ENCODE results near the genes HDDC3 and SLCO3A1.

- PRO-cap: no peak
Observed at GRCh38 chr15:90608796-90609658, 79.3 kb downstream of the CRTC3 start.

DNA sequence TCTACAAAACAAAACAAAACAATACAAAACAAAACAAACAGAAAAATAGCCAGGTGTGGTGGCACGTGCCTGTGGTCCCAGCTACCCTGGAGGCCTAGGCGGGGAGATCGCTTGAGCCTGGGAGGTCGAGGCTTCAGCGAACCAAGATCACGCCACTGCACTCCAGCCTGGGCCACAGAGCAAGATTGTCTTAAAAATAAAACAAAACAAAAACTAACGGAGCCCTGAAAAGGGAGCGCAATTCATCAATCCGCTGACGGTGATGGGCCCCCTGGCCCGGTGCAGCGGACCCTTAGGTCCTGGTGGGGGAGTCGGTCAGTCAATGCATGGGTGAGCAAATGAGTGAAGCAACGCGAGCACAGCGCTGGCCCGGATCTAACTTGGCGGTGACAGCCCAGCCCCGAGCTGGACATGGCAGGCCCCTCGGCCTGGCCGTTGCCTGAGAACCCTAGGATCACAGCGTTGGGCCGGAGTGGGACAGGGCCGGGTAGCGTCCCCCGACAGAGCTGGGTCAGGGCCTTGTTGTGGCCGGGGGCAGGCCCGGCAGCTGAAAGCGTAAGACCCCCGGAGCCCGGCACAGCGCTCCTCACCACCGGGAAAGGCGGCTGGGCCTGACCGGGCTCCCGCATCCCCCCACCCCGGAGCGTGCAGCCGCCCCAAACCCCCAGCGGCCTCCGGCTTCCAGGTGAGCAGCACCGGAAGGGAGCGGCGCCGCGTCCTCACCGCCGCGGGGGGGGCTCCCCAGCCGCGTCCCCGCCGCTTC is 52.2 kb upstream of the BLM start:
- PRO-cap: no peak

- PRO-cap: no peak
Observed at GRCh38 chr15:90818014-90818801, 50.2 kb upstream of the FURIN start.

GRCh38 chr15:90819773-90820497 is 48.5 kb upstream of the FURIN start:
- PRO-cap: unidirectional peak, minus-strand start at chr15:90820108

- PRO-cap: no peak
Observed at GRCh38 chr15:90866136-90866753, 2.1 kb upstream of the FURIN start.

DNA sequence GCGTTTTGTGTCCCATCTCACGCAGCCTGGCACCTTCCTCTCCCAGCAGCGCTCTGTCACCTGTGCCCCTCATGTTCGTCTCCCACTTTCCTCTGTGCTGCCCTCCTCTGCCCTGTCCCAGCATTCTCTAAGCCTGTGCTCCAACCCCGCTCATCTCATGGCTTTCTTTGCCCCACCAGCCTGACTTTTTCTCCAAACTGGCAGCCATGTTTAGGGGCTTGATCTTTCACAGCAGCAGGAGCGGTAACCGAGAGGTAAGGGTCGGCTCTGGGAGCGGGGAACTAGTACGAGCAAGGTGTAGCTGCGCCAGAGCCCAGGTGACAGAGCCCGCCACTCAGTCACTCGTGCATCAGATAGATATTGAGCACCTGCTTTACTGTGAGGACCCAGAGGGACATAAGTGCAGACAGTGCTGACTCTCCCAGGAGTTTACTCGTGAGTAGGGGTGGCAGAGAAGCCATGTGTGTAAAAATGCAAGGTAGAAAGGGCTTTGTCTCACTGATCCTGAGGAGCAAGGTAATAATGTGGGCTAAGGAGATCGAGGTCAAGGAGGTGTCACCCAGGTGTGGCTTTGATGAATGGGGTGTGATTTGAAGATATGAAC is 13.4 kb downstream of the MAN2A2 start:
- PRO-cap: no peak

DNA sequence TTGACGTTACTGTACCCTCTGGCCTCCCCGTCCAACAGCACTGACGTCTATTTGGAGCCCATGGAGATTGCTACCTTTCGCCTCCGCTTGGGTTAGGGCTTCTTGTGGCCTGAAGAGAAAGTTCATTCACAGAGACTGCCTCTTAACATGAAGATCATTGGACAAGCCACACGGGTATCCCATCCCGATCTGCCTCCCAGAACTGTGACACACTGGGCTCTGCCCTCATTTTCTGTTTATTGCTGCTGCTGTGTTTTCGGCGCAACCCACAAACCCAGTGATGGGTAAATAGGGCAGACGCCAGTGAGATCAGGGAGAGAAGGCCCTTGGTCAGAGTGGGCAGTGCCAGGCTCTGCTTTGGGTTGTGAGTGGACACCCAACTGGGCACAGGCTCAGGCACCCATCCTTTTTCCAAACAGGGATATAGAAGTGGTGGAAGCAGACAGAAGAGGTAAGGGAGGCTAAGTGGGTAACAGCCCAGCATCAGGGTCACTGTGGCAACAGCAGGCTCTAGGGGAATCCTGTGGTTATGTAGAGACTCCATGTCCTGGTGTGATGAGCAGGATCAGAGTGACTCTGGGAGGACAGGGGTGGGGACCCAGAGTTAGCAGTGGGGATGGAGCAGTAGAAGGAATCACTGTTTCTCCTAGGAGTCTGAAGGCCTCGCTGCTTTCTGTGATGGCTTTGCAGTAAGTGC is 12.5 kb downstream of the HDDC3 start:
- PRO-cap: no peak

GRCh38 chr15:90920389-90921501 is 11.6 kb downstream of the HDDC3 start:
- PRO-cap: no peak

GRCh38 chr15:90932425-90932976 is at the start of gene HDDC3:
TSS of gene HDDC3 (minus strand) at chr15:90932549.
- PRO-cap: bidirectional peak, plus-strand start at chr15:90932698, minus-strand start at chr15:90932549

DNA sequence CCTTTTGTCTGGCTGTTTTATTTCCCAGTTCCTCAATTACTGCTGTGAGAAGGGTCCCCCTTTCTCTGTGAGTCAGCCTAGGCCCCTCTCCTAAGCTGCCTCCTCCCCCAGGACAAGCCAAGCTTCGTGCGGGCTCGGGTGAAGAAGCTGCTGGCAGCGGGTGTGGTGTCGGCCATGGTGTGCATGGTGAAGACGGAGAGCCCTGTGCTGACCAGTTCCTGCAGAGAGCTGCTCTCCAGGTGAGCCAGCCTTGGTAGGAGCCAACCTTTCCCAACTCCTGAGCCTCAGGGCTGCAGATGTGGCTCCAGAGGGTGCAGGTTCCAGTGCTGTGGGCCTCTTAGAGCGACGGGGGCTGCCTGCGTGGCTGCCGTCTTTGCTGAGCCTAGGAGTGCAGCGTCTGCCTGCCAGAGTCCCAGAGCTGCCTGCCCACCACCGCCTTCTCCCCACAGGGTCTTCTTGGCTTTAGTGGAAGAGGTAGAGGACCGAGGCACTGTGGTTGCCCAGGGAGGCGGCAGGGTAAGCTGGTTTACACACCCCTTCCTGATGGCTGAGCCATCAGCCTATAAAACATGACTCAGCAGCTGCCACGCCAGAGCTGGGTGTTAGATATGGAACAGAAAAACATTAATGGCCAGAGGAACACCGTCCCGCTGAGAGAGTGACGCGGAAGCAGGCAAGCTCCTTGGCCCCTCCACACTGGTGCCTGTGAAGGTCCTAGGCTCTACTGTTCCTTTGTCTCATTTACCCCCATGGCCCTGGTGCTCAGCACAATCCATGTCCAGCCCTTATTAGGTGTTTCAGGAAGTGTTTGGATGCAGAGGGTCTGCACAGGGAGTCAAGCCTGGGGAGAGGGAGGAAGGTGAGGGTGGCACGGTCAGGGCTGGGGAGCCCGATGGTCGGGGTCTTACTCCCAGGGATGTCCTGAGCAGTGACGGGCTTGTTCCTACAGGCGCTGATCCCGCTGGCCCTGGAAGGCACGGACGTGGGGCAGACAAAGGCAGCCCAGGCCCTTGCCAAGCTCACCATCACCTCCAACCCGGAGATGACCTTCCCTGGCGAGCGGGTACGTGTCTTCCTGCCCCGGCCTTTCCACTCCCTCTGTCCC is 5.1 kb upstream of the RCCD1 start:
- PRO-cap: no peak

- PRO-cap: no peak
Observed at GRCh38 chr15:90995008-90995543, 741 bp upstream of the PRC1 start.

DNA sequence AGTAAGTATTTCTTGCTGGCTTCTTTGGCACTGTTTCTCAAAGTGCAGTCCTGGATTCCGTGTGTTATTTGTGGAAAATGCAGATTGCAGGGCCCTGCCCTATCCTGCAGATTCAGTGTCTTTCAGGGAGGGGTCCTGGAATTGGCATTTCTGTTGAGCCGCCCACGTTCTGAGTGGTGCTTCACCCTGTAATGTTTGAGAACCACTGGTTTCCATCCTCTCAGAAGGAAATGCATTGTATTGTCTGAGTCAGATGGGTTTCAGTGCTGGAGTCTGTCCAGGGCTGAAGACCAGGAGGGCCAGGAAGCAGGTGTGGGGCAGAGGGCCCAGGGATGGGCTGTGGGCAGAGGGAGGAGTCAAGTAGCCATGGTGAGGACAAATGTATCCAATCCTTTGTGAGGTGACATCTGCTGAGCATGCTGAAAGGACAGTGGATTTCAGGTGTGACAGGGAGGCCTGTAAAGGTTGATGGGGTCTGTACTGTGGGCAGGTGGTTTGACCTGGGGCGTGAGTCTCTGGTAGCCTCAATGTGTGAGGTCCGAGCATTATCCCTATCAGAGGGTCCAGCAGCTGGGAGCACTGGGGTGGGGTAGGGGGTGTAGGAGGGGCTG is 123.9 kb downstream of the SV2B start:
- PRO-cap: no peak

DNA sequence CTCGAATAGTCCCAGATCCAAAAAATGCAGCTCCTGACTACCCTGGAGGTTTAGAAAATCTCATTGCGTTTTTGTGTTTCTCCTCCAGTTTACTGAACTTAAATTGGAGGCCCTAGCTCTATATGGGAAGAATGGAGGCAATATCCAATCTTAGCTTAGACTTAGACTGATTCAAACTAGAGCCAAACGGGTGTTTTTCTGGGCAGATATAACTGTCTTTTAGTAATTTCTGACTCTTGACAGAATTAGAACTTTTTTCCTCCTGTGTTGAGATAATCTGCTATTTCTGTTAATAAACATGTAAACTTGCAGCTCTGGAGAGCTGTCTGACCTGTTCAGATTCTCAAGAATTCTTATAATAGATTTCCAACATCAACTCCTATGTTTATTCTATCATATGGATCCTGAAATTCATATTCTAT is 357.2 kb upstream of the SLCO3A1 start:
- PRO-cap: no peak

DNA sequence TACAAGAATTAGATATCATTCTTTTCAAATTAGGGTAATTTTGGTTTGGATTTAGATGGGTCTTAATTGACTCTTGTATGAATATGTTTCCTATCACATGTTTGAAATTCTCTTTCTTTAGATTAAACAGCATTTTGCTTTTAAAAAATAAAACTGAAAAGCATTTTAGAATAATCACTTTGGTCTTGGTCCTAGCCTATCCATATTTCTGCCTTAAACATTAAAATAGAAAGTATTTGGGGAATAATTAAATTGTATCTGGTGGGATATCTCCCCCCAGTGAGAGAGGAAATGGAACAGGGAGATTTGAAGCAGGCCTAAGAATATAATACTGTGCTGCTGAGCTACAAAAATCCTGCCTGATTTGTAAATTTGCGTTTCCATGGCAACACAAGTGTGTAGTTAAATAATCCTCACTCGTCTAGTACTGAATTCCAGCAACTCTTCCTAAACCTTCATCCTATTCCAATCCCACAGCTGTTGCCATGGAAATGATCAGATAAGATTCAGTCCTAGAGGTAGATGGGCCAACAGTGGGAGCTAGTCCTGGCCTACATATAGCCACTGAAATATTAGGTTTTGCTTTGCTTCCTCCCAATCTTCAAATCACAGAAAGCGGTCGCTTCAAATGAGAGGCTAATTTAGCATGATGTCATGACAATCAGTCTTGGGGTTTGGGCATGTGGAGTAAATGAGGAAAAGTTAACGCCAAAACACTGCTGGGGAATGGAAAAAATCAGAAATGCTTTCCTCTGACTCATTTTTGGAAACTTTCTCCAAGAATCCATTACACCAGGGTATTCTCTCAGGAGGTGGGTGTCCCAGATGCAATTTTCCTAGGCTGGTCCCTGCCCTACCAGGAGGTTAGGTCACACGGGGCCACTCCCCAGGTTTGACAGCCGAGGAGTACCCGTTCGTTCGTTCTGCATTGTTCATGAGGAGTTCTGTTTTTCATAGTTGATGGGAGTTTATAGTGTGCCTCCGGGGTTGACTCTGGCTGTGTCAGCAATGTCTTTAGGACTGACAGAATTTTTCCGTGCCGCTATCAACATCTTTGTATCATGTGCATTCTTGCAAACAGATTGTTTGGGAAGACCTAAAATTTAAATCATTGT is 159.3 kb upstream of the SLCO3A1 start:
- PRO-cap: unidirectional peak, minus-strand start at position 608 of the sequence

DNA sequence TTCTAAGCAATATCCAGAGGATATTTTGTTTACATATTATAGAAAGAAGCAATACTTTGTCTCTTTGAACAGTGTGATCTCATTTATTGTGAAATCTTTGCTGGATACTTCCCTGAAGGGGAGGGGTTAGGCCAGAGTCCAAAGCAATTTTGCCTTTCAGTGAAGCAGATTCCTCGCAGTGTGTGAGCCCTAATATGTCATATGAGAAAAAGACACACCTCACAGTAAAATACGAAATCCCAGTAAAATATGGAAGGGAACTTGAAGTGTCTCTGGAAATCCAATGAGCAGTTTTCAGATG is 158.6 kb upstream of the SLCO3A1 start:
- PRO-cap: no peak

DNA sequence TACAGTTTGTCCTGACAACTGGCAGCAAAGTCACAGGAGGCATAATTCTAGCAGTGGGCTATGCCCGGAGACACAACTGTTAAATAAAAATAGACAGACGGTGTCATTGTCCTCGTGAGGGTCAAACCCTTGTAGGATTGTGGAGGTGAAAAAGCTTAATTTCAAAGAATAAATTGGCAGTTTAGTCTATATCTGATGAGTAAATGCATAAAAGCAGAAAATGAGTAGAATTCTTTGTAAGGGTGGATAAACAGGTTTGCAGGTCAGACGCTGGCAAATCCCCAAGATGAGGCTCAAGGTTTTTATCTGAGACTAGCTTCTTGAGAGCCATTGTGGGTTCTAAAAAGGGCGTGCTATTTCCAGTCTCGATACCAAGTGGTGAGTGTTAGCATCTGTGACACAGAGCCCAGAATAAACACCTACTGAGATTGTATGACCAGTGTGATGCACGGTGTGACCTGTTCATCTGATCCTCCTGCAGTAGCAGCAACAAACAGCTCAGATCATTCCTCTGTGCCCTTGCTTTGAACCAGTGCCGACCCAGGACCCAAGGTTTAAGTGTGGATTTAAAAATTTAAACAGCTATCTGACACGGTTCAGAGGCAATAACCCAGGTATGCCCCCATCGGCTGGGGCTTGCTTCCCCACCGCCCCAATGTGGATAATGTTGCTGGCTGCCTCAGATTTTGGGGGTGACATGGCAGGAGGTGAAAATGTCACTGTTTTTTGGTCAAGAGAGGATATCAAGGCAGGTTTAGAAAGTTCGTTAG is 51.3 kb upstream of the SLCO3A1 start:
- PRO-cap: no peak

- PRO-cap: bidirectional peak, plus-strand start at chr15:91853366, minus-strand start at chr15:91853235; bidirectional peak, plus-strand start at chr15:91853880, minus-strand start at chr15:91853764
Observed at GRCh38 chr15:91853167-91854097, at the start of gene SLCO3A1. TSS of gene SLCO3A1 (plus strand) at chr15:91853708.

DNA sequence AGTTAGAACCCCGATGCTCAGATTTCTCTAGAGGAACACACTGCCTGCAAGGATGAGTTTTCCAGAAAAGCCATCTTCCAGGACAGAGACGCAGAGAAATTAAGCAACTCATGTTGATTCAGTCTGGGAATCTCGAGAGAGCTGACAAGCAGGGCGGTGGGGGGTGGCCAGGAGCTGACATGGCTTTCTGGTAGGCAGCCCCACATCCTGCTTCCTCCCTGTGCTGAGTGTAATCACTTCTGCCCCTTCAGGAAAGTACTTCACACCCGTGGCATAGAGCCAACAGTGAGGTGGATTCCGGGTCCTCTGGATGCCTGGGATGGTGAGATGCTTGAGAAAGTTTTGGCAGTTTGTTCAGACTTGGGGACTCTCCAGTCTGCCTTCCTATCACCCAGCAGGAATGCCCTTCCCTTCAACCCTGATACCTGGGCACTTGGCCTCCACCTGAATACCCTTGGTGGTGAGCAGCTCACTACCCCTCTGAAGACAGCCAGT is 221.2 kb downstream of the SLCO3A1 start:
- PRO-cap: no peak

DNA sequence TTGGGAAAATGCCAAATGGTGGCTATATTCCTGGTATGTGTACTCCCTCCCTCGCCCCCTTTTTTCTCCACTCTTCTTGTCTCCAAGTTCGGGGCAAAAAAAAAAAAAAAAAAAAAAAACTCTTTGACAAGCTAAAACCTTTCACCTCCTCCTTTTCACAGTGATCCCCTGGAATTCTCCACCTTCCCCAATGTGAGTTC is 263.0 kb upstream of the ST8SIA2 start:
- PRO-cap: unidirectional peak, minus-strand start at position 65 of the sequence

DNA sequence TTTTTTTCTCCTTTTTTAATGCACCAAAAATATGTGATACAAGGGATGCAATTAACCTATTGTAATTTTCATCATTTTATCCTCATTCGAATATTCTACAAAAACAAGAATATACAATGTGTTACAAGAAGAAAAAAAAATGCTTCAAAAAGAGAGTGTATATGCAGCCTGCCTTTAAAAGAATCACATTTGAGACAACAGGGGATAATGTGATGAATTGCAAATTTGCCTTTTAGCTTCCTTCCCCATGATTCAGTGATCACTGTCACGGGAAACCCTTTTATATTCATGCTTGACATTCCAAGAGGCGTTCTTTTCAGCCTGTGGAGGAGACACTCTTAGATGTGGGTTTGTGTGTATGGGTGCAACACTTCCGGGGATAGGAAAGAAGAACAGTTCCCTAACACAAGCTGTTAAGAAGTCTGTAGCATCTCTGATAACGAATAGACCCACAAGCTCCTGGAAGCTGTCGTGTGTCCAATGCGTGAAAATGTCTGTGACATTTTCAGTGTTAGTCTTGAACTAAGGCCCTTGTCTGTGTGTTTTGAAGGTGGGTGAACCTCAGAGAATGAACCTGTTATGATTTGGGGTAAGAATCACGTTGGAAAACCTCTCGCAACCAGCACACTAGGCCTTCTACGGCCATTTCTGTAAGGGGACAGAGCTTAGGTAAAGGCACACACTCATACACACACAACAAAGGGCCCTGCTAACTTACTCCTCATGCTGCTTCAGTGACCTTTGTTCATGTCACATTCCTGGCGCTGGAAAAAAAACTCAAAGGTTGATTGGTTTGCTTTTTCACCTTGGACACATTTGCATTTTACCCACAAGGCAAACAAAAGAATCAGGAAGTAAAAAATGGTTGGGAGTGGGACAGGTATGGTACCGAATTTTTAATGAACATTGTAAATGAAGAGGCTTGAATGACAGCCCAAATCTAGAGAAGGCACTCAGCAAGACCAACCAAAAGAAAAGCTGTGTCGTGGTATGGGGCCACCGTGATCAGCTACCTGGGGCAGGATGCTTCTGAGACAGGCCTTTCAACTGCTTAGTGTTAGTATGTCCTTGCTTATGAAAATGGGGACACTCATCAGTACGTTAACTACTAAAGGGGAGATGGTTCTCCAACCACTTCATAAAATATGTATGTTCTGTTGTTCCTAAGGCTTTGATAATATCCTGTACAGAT is 229.1 kb upstream of the ST8SIA2 start:
- PRO-cap: no peak

Measured in anterior vena cava (tissue), 1 donor.